Neural cell (in vitro differentiated cells): Measurements from ENCODE around the gene NEK10.

GRCh38 chr3:24255437-24255949, 239.2 kb downstream of the THRB start:
- RAMPAGE, long total RNA: no peak

GRCh38 chr3:24365186-24365511, 129.5 kb downstream of the THRB start:
- RAMPAGE, long total RNA: no peak

DNA sequence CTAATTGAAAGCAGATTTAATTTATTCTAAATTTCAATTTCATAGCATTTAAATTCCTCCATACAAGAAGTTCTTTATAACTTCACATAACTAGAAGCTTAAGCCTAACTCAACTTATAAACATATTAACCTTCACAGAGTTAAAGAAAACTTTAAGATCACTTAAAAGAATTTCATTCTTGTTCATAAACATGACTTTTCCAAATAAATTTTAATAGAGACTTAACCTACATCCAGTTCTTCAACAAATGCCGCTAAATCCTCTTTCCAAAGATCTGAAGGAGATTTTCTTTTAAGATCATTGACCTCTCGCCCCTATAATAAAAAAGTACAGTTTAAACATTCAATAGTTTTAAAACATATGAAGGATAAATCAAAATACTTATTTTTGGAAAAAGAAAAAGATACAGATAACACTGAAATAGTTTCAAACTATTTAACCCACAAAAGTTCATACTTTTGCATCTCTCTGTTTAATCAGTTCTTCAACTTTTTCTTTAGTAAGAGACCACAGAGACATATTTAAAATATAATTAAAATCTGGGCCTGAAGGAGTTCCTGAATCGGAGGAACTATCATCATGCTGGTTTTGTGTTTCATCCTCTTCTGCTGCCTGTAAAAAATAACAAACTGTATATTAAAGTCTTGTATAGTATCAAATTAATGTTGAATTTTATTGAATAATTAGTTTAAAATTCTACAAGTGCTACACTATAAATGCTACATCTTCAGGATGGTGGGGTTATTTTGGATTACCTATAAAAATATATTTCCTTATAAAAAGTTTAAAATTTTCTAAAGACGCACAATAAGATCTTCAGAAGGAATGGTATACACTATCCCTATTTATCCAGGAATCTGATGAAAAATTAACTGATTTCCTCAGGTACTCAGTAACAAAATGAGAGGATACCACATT, 49.5 kb downstream of the TOP2B start:
- RAMPAGE, long total RNA: no peak

- RAMPAGE, long total RNA: no peak
Observed at GRCh38 chr3:25663772-25664484, 779 bp downstream of the TOP2B start.

GRCh38 chr3:26011000-26011372, 221.1 kb downstream of the OXSM start:
- RAMPAGE, long total RNA: no peak

- RAMPAGE, long total RNA: no peak
Observed at GRCh38 chr3:26768278-26768685, 145.7 kb downstream of the LRRC3B start.

- RAMPAGE, long total RNA: no peak
Observed at GRCh38 chr3:26914924-26915296, 292.3 kb downstream of the LRRC3B start.

- RAMPAGE, long total RNA: start-site peak on the minus strand at chr3:27369338-27369395, 401 and 328 reads in 2 replicates
Observed at GRCh38 chr3:27368873-27369842, at the start of gene NEK10. TSS of gene NEK10 (minus strand) at chr3:27369383.

GRCh38 chr3:27433798-27434420, 50.3 kb downstream of the SLC4A7 start:
- RAMPAGE, long total RNA: no peak

- RAMPAGE, long total RNA: no peak
Observed at GRCh38 chr3:27533029-27533590, 48.9 kb upstream of the SLC4A7 start.

- RAMPAGE, long total RNA: no peak
Observed at GRCh38 chr3:28139115-28139747, 102.2 kb upstream of the CMC1 start.

DNA sequence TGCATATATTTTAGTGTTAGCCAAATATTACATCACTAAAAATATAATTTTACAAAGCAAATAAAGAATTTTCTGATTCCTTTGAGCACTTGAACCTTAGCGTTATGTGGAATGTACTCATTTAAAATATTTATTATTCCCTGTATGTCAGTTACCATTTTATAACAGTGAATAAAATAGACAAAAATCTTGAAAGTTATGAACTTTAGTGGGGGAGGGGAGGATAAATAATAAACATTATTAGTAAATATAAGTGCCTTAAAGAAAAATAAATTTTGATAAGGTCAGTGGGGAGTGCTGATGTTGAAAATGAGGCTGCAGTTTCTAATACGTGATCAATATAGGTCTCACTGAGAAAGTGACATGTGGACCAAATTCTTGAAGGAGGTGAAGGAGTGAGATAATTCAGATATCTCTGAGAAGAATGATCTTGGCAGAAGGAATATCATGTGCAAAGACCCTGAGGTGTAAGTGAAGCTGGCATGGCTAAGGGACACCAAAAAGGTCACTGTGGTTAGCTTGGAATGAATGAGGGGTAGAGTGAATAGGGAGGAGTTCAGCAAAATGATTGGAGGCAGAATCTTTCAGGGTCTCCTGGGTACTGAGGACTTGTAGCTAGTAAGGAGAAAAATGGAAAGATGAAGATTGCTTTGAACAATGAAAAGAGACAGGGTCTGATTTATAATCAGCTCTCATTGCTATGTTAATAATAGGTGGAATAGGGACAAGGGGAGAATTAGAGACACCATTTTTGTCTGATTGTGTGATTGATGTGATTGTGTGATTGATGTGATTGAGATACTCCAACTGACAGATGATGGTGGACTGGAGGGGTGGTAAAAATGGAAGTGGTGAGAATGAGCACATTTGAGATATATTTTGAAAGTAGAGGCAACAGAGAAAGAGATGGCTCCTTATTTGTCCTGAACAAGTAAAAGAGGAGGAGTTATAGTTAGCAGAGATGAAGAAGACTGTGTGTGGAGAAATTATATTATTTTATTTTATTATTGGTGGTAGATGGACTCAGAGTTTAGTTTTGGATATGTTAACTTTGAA, 36.2 kb downstream of the CMC1 start:
- RAMPAGE, long total RNA: no peak

DNA sequence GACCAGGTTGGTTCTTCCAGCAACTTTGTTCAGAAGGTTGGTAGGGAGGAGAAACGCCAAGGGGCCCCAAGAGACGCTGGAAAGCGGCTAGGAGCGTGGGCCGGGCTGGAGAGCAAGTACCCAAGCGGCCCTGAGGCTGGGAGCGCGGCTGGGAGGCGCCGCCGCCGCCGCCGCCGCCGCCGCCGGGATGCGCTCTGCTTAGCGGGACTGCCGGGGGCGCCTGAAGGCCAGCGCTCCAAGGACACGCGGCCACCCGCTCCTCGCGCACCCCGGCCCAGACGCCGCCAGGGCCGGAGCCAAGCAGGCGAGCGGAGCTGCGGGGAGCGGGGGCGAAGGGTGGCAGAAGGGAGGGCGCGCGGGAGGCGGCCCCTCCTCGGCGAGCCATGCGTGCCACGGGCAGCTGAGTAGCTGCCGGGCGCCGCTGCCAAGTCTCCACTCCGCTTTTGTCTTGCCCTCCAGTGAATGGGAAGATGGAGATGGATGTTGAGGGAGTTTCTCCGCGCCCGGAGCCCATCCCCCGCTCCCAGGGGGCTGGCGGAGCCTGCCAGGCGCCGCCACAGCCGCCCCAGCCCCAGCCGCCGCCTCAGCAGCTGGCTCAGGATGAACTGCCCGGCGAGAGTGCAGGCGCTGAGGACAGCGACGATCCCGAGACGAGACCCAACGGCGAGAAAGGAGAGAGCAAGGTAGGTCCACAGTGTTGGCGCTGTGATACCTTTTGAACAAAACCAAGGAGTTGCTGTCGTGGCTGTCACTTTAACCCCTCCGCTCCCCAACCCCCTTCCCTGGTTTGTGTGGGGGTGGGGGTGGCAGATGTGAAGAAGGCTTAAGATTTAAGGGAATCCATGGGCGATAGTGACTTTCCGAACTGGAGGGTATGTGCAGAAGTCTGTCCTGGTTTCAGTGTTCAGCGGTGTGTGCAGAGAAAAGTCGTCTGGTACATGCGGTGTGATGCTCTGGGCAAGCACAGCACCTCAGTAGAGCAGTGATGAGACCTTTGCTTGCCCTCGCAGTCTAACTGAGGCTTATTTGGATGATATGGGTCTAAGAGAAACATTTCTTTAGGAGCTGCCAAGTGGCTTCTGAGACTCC, 227.5 kb upstream of the AZI2 start:
- RAMPAGE, long total RNA: no peak

DNA sequence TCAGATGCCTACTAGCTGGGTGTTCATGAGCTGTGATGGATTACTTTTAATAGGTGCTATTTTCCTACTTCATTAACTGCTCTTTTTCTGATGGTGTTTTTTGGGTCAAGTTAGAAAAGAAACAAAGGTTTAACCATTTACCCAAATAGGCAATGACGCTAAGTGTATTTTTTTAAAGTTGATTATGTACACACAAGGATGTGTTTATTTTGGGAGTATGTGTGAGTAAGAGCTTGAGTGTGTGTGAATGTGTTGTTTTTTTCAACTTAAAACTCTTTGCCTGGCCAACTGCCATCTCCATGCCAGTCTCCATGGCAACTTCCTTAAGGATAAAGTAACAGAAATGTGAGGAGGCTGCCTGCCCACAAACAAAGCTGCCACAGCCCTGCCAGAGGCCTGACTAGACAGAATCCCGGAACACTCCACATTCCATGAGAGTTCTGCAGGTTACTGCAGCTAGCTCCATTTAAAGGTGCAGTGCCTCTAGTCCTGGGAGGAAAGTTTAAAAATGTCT, 215.5 kb upstream of the RBMS3 start:
- RAMPAGE, long total RNA: no peak

- RAMPAGE, long total RNA: no peak
Observed at GRCh38 chr3:29372862-29374093, 92.4 kb downstream of the RBMS3 start.

DNA sequence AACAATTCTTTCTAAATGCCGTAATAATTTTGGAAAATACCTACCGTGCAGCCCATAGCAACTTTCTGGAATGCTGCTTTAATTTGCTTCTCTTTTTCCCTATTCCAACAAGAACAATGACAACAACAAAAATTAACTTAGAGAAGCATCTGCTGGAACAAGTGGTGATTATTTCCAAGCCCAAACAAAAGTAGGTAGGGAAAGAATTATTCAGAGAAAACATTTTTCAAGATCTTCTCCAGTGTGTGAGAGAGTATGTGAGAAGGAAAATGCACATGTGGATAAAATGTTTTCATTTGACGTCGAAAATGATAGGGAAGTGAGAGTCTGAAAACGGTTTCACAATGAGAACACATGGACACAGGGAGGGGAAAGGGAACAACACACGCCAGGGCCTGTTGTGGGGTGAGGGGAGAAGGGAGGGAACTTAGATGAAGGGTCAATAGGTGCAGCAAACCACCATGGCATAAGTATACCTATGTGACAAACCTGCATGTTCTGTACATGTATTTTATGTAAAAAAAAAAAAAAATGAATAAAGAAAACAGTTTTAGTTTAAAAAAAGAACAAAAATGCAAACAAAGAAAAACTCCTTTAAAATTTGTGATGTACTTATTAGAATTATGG, 338.0 kb downstream of the RBMS3 start:
- RAMPAGE, long total RNA: no peak

- RAMPAGE, long total RNA: no peak
Observed at GRCh38 chr3:30354189-30354563, 252.2 kb upstream of the TGFBR2 start.

DNA sequence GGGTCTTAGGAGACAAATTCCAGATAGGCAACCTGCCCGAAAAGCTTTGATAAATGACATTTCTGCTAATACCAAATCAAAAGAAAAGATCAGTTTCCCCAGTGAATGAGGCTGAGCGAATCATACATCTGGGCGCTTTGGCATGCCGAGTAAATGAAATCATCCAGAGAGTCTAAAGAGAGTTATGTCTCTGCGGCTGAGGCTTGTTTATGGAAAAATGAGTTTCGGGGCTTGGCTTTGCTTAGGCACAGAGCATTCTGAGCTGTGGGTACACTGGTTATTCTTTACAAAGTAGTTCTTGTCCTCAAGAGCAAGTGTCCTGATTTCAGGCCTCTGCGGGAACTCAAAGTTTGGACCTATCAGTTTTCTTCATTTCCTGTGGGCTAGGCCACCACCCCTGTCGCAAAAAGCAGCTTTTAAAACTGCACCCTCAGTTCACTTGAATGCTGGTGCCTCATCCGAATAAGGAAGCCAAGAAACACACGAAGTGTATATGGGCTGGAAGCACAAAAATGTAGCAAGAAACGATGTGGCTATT, 109.9 kb upstream of the TGFBR2 start:
- RAMPAGE, long total RNA: no peak

DNA sequence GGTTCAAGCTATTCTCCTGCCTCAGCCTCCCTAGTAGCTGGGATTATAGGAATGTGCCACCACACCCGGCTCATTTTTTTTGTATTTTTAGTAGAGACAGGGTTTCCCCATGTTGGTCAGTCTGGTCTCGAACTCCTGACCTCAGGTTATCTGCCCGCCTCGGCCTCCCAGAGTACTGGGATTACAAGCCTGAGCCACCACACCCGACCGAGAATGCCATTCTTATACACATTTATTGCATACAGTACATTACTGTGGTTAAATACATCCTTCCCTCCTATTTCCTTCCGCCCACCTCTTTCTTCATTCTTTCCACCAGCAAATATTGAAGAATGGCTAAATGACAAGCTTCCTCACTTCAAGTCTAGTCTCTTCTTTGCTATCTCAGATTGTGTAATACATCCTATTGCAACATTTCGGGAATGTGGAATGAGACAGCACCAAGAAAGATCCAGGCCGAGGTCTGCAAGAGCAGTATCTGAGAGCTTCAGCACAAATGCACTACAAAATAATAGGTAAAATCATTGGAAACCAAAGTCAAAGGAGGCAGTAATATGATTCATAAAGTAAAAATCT, 94.9 kb upstream of the TGFBR2 start:
- RAMPAGE, long total RNA: no peak

GRCh38 chr3:30644577-30645666, 38.5 kb downstream of the TGFBR2 start:
- RAMPAGE, long total RNA: no peak